ENCODE measurements around the gene FTSJ3.

DNA sequence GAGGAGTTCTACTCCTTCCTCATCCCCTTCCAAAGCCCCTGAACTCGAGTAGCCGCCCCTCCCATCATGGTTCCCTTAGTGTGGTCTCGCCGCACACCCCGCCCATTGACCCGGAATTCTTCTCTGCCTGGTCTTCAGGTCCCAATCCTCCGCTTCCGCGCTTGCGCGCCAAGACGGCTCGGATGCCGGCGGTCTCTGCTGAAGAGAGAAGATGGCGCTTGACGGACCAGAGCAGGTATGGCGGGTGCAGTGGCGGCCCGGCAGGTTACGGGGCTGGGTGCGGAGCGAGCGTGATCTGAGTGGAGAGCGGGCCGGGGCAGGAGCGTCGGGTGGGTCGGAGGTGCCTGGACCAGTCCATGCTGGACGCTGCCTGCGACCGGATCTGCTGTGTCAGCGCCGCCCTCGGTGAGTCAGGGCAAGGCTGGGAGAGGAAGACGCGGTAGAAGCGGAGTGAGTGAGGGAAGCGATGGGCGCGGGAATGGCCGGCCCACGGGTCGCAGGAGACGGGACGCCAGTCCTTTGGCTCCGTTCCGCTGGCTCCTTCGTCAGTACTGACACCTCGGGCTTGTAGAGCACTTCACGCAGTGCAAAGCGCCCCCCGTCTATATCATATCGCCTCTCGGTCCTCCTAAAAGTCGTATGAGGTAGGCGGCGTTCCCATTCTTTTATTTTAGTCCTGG, at the start of gene FTSJ3:
TSS of gene FTSJ3 (minus strand) at position 384 of the 680 bp plus-strand sequence.
- PRO-cap, 2 experiments, result peak in 1 of 2 experiments; most common plus-strand start position 164 of the sequence (in 1); most common minus-strand start position 384 of the sequence (in 1)

GRCh38 chr17:63830517-63831201, 3.2 kb upstream of the FTSJ3 start:
- PRO-cap, 2 experiments, result no peak in any of the 2 experiments

GRCh38 chr17:63961236-63962312, 11.1 kb downstream of the SCN4A start:
- PRO-cap, 2 experiments, result no peak in any of the 2 experiments

DNA sequence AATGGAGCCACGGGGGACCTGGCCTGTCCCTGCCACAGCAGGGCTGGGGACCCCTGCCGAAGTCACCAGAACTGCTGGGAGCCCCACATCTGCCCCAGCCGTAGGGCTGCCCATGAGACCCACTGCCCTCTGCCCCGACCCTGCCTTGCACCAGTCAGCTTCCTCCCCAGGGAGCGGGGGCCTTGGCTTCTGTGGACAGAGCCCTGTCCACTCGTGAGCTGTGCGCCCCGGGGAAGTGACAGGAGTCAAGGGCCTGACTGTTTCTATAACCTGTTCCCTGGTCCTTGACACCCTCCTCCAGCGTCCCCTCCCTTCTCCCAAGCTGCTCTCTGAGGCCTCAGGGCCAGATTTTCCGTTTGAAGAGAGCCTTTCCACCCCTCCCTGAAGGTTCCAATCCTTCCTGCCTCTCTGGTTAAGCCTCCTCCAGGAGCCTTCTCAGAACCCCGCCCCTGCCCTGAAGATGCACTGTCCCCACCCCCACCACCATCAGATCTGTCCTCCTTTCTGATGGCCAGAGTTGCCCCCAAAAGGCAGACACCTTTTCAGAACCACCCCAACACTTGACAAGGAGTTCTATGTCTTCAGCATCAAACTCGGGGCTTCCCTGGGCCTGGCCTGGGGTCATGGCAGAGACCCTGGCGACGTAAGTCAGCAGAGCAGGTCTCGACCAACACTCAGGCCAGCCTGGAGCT, 10.7 kb upstream of the PRR29 start:
- PRO-cap, 2 experiments, result no peak in any of the 2 experiments

- PRO-cap, 2 experiments, result peak in 1 of 2 experiments; most common plus-strand start chr17:64008348 (in 1); most common minus-strand start chr17:64008277 (in 1)
Measured at GRCh38 chr17:64007972-64008443, 9.9 kb downstream of the PRR29 start.

DNA sequence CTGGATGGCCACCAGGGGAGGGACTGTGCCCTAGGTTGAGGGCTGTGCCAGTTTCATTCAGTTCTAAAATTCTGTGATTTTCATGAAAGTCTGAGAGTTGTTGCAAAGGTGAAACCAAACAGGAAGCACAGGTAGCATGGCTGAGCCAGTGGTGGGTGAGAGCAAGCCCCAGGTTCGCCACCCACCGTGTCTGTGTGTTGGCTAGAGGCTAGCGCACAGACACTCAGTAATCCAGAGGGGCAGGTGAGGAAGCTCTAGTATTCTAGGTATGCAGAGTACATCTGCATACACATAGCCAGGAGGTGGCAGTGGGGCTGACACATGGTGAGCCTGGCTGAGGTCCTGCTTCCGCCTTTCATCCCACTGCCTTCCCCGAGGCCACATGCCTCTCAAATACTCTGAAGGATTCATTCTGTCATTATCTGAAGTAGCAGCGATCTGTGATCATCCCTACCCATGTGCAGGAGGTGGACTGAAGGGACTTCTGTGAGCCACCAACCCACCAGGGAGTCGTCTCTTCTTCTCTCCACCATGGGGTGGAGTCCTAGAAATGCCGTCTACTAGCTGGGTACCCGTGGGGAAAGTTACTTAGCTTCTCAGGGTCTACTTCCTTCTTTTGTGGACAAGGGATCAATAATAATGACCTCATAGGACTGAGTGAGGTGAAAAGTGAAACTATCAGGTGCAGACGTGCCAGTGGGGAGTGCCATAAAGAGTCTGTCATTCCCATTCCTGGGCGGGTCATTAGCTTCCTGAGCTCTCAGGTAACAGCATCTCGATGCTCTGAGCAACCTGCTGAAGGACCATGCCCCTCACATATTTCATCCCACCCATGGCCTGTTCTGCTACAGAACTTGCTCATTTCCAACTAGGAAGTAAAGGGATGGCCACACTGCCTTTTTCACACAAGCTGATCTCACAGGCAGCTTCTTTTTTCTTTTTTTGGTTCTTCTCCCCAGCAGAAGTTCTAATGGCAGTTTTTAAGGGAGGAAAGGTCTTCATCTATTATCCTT, 36.1 kb upstream of the ICAM2 start:
- PRO-cap, 2 experiments, result no peak in any of the 2 experiments

DNA sequence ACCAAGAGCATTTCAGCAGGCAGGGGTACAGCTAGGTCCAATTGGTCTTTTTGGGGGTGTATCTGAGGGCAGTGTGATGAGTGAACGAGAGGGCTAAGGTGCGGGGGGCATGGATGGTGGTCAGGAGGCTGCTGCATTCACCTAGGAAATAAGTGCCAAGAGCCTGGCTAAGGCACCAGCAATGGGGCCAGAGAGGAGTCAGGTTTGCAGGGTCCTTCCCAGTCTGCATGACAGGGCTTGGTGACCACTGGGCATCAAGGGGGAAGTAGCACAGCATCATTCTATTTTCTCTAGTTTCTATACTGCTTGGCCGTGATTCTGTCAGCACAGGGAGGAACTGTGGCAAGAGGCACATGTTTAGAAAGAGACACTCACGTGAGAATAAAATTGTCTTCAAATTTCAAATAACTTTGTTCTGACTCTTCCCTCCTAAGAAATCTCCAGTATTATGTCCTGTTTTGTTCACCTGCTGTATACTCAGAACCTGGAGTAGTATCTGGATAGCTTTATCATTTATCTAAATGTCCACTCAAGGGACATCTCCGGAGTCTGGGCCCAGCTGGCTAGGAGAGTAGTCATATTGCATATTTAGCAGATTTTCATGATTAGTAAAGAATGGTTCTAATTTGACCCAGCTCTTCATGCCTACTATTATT, 37.8 kb downstream of the ERN1 start:
- PRO-cap, 2 experiments, result no peak in any of the 2 experiments

DNA sequence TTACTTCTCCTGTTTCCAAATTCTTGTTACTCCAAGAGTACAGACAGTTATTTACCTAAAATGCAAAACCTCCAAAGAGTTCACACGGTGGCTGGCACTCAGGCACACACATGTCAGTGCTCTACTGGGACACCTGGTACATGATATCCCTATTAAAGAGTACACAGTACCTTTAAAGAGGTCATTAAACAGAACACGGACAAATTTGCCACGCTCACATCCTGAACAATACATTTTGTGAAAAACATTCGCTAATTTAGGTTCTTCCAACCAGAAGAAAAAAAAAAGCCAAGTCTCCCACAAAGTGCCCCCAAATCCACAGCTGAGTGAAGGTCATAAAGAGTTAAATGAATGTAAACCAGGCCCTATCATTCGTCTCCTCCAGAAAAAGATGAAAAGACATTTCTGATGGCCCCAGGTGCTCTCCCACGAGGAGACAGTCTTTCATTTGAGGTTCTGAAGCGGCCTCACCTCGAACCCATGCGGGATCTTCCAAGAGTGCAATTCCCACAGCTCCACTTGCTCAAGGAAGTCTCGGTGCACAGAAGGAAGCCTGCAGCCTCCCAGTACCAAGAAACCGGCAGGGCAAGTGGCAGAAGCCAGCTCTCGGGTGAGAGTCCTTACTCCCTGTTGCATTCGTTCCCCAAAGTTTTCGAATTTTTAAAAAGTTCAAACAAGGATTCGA, 974 bp downstream of the ERN1 start:
- PRO-cap, 2 experiments, result peak in 1 of 2 experiments; most common plus-strand start position 572 of the sequence (in 1)

GRCh38 chr17:64133539-64133863, 3.6 kb upstream of the ERN1 start:
- PRO-cap, 2 experiments, result no peak in any of the 2 experiments

GRCh38 chr17:64144950-64145639, 15.2 kb upstream of the ERN1 start:
- PRO-cap, 2 experiments, result no peak in any of the 2 experiments

DNA sequence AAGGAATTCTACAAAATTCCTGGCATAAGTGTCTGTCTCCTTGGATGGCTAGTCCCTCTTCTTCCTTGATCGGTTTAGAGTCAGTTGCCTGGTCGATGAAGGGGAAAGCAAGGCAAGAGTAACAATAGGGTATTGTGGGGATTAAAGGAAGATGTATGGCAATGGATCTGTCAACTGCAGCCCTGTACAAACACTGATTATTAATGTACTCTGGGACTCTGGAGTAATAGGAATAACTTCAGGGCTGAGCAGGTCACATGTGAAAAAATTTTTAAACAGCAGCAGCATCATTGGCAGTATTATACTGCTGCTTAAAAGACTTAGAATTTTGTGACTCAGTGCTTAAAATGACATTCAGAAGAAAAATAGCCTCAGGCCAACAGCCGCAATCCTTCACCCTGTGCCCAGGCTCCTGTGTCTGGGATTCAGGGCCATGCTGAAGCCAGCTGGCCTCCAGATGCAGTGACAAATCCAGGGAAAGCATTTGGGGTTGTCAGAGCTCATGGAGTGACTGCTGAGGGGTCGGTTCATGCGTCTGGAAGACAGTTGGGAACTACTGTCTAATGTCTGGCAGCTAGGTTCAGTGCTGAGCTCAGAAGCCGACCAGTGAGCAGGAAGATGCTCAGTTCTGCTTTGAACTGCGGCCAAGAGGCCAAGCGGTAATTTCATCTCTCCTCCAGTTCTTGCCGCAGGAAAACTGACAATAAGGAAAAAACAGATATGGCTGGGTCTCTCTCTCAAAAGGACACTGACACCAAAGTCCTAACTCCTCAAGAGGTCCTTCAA, 22.2 kb downstream of the TEX2 start:
- PRO-cap, 2 experiments, result peak in 1 of 2 experiments; most common plus-strand start position 462 of the sequence (in 1); most common minus-strand start position 202 of the sequence (in 1)

GRCh38 chr17:64264894-64265349, 1.9 kb upstream of the TEX2 start:
- PRO-cap, 2 experiments, result no peak in any of the 2 experiments

- PRO-cap, 2 experiments, result no peak in any of the 2 experiments
Measured at GRCh38 chr17:64319468-64320002, 56.5 kb upstream of the TEX2 start.

GRCh38 chr17:64320161-64321126, 57.4 kb upstream of the TEX2 start:
- PRO-cap, 2 experiments, result no peak in any of the 2 experiments

GRCh38 chr17:64323030-64323229, 59.9 kb upstream of the TEX2 start:
- PRO-cap, 2 experiments, result no peak in any of the 2 experiments

DNA sequence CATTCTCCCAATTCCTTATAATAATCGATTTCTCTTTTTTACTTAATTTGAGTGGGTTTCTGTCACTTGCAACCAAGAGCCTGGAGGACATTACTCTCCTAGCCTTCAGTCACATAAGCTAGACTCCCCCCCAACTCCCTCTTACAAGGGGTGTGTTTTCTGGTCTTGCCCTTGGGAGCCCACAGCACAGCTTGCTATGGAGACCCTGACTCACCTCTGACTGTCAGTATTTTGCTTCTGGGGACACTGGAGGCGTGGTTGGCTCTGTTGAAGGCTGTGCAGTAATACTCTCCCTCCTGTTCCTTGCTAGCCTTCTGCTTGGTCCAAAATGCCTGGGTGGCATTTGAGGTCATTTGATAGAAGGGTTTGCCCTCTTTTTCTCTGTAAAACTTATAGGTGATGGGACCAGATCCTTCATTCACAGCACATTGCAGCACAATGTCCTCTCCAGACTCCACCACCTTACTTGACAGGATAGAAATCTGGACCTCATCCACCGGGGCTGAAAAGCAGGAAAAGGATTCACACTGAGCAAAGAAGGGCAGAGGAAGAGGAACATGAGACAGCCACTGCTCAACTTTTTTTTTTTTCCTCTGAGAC, 34.7 kb downstream of the PECAM1 start:
- PRO-cap, 2 experiments, result no peak in any of the 2 experiments

DNA sequence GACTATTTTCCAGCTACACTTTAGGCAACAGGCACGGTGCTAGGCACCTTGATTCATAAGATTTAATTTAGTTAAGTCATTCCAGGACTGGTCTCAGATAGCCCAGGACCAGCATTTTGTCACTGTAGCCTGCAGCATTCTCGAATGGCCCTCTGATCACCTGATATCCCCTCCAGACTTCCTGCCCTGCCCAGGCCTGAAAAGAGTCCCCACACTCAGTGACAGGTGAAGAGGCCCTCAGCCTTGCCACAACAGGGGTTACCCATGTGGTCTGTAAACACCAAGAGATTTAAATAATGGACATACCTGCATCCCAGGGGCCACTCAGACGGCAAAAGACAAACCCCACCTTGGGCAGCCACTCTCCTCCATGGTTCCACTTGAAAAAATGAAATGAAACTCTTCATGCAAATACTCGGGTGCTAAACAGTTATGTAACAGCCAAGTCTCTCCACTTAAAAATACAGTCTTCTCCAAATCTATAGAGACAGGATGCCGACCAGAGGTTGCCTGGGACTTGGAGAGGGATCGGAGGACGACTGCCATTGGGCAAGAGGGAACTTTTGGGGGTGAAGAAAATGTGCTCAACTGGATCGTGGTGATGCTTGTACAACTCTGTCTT, 22.9 kb upstream of the PECAM1 start:
- PRO-cap, 2 experiments, result no peak in any of the 2 experiments

GRCh38 chr17:64514825-64515391, 8.1 kb downstream of the CEP95 start:
- PRO-cap, 2 experiments, result no peak in any of the 2 experiments

GRCh38 chr17:64529259-64529877, 22.6 kb downstream of the CEP95 start:
- PRO-cap, 2 experiments, result no peak in any of the 2 experiments

- PRO-cap, 2 experiments, result no peak in any of the 2 experiments
Measured at GRCh38 chr17:64535996-64536331, 29.2 kb downstream of the CEP95 start.

All from cerebral cortex (tissue), 2 donors.